Neural cell (in vitro differentiated cells): ENCODE data around the genes RIC1 and DMAC1.

DNA sequence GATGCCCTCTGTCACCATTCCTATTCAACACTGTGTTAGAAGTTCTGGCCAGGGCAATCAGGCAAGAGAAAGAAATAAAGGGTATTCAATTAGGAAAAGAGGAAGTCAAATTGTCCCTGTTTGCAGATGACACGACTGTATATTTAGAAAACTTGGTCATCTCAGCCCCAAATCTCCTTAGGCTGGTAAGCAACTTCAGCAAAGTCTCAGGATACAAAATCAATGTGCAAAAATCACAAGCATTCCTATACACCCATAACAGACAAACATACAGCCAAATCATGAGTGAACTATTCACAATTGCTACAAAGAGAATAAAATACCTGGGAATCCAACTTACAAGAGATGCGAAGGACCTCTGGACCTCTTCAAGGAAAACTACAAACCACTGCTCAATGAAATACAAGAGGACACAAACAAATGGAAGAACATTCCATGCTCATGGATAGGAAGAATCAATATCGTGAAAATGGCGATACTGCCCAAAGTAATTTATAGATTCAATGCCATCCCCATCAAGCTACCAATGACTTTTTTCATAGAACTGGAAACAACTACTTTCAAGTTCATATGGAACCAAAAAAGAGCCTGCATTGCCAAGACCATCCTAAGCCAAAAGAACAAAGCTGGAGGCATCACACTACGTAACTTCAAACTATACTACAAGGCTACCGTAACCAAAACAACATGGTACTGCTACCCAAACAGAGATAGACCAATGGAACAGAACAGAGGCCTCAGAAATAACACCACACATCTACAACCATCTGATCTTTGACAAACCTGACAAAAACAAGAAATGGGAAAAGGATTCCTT lies 80.2 kb downstream of the INSL6 start:
- RAMPAGE, long total RNA = no peak

DNA sequence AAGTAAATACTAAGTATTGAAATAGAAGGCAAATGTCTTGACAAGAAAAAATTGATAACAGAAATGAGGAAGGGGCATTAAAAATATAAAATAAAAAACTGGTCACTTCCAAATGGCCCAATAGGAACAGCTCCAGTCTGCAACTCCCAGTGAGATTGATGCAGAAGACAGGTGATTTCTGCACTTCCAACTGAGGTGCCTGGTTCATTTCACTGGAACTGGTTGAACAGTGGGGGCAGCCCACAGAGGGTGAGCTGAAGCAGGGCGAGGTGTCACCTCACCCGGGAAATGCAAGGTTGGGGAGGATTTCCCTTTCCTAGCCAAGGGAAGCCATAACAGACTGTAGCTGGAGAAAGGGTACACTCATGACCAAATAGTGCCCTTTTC lies 12.9 kb downstream of the RLN1 start:
- RAMPAGE, long total RNA = no peak

DNA sequence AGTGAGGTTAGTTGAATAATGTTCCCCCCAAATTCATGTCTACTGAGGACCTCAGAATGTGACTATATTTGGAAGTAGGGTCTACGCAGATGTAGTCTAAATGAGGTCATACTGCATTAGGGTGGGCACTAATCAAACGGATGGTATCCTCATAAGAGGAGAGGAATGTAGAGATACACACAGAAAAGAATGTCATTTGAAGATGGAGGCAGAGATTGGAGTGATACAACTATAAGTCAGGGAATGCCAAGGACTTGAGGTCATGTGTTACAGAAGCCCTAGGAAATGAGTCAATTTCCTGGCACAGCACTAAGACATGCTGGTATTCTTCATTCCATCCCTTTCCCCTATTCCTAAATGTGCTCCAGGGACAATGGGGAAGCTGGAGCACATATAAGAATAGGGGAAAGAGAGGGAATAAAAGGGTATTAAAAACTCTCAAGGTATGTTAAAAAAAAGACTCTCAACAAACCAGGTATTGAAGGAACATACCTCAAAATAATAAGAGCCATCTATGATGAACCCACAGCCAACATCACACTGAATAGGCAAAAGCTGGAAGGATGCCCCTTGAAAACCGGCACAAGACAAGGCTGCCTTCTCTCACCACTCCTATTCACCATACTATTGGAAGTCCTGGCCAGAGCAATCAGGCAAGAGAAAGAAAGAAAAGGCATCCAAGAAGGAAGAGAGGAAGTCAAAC lies 622 bp upstream of the PDCD1LG2 start:
- RAMPAGE, long total RNA = no peak

DNA sequence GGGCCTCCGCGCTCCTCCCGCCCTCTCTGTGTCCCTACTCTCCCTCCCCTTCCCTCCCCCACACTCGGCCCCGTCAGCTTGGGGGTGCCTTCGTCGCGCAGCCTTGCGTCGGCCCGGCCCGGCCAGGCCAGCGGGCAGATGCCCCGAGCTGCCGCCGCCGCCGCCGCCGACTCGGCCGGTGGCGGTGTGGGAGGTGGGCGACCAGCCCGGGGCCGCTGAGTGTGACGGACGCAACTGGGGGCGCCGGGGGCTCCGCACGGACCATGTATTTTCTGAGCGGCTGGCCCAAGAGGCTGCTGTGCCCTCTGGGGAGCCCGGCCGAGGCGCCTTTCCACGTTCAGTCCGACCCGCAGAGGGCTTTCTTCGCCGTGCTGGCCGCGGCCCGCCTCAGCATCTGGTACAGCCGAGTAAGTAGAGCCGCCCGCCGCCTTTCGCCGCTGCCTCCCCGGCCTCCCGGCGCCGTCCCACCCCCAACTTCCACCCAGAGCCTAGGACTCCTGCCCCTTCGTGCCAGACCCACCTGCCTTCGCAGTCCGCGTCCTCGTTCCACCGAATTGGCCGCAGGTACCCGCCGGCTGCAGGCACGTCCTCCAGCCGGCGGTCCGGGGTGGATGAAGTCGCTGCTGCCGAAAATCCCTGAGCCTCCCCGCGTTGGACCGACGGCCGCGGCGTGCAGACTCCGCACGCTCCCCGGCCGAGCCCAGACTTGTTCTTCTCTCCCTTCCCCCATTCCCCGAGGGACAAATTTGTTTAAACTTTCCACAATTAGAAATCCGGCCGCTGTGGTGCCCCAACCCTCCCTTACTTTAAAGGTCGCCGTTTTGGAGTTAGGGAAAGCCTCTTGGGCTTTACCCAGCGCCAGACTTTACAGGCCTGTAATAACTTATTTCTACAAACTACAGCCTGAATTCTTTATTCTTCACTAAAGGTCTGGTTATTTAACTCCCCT lies at the start of gene RIC1:
Gene RIC1, plus strand, starts transcription at position 61 of the 949 bp plus-strand sequence.
- RAMPAGE, long total RNA = start-site peak on the minus strand centred at position 706 of the sequence, 73 bp wide, 18 and 25 reads in 2 replicates

GRCh38 chr9:5886286-5886589 lies 4.5 kb upstream of the MLANA start:
- RAMPAGE, long total RNA = no peak

DNA sequence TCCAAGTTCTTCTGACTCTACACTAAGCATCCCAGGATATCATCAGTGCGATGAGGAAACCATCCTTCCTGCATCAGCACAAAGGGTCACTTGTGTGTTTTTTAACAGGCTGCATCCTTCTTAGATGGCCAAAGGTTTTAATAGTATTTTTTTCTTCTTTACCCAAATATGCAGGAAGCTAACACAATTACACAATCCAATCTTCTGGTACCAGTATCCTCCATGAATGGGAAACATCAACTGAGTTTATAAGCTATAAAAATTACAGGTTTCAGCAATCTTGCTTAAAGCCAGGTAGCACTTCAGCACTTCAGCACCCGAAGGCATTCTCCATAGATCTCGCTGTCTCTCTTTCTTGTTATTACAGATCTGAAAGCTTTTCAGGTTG lies 8.1 kb downstream of the MLANA start:
- RAMPAGE, long total RNA = no peak

- RAMPAGE, long total RNA = no peak
Observed at GRCh38 chr9:6477495-6477961, 64.5 kb downstream of the UHRF2 start.

- RAMPAGE, long total RNA = no peak
Observed at GRCh38 chr9:6646294-6646654, 745 bp upstream of the GLDC start.

DNA sequence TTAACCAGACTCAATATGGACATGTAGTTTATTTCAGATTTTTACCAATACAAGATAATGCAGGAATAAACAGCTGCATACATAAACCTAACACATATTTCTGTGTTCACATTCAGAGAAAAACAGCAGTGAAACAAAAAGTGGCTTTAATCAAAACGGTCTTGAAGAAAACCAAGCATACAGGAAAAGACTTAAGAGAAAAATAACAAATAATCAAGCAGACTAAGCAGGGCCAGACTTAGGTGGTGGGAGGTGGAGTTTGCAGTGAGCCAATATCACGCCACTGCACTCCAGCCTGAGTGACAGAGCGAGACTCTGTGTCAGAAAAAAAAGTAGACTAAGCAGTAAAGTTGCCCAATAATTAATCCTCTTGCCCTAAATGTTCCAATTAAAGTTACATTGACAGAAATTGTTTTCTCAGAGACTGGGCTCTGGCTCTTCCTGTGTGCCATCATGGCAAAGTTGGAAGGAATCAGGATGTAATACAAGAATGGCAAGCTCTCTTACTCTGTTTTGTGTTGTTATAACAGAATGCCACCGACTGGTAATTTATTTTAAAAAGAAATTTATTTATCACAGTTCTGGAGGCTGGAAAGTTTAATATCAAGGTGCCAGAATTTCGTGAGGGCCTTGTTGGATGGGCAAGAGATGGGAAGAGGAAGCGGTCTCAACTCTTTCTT lies 26.6 kb upstream of the GLDC start:
- RAMPAGE, long total RNA = no peak

- RAMPAGE, long total RNA = no peak
Observed at GRCh38 chr9:6827443-6828183, 69.8 kb downstream of the KDM4C start.

GRCh38 chr9:7103433-7104274 lies 345.9 kb downstream of the KDM4C start:
- RAMPAGE, long total RNA = no peak

DNA sequence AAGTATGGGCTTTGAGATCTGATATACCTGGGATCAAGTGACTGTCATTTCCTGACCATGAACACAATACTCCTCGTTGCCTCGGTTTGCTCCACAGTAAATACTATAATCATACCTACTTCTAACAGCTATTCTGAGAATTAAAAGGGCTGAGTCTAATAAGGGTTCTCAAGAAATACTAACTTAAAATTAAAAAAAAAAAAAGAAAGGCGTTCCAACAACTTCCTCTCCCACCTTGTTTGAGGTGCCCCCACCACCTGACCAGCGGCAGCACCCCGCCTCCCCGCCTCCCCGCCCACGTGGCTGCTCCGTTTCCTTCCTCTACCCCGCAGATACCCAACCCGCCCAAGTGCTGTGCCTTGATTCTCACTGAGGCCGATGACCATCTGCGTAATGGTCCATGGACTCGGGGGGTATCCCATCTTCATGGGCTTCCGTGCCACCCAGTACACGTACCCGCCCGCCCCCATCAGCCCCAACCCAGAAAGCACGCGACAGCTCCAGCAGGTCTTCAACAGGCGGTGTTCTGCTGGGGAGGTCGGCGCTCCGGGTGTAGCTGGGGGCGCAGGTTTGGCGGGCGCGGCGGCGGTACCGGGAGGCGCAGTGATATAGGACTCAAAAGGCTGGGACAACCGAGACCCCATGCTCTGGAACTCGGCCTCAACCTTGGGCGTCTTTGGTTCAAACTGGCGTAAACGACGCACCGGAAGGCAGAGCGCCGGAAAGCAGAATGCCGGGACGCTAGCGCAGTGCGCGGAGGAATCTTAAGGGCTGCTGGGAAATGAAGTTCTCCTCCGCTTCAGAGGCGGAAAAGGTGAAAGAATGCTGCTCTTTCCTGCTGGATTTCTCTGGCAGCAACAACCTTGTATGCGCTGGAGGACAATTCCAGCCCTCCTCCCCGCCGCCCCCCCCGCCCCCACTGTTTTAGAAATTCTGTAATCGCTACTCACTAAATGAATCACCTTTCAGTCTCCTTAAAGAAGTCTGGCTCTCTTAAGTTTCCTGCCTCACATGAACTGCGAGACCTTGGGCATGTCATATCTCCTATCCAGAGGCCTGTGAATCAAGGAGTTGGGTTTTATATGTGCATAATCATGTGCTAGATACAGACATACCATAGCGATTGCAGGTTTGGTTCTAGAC lies at the start of gene DMAC1:
Gene DMAC1, minus strand, starts transcription at position 688 of the 1,143 bp plus-strand sequence.
- RAMPAGE, long total RNA = no peak

DNA sequence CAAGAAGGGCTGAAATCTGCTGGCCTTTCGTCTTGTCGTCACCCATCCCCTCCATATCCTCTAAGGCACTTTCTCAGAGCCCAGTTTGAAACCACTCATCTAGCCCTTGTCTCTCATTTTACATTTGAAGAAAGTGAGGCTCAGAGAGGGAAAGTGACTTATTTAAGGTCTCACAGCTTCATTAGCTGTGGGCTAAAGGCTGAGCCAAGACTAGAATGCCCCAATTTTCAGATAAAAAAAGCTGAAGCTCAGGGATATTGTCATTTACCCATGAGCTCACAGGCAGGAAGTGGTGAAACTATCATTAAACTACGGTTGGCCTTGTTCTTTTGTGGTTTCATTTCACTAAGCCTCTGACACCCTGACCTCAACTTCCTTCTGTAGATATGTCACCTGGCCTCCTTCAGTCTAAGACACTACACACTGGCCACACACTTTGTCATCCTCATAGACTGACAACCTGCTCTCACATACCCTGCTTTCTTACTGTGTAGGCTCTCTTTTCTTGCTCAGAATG lies 176.7 kb upstream of the DMAC1 start:
- RAMPAGE, long total RNA = no peak

DNA sequence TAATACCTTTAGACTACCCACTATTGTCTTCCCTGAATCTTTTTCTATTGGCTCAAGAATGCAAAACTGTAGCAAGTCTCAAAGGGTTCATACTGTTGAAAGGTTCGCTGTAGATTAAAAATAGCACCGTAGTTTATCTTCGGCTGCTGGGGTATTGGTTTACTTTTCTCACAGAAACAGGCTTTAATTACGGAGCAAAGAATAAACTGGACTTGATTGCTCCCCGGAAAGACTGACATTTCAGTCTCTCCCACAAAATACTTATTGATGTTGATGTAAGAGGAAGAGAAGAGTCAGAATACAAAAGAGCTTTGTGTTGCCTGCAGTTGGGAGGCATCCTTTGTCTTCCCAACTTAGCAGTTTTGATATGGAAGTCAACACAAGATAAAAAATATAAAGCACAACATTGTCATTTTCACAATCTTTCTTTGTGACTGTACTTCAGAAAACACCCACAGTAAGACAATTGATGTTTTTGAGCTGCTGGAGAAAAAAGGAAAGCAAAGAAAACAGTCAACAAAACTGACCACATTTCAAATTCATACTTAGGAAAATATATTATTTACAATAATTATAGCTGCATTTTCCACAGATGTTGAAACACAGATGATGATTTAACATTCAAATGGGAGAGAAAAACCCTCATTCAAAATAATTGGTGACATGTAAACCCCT lies 184.0 kb upstream of the DMAC1 start:
- RAMPAGE, long total RNA = no peak

- RAMPAGE, long total RNA = no peak
Observed at GRCh38 chr9:8058243-8058442, 258.6 kb upstream of the DMAC1 start.

DNA sequence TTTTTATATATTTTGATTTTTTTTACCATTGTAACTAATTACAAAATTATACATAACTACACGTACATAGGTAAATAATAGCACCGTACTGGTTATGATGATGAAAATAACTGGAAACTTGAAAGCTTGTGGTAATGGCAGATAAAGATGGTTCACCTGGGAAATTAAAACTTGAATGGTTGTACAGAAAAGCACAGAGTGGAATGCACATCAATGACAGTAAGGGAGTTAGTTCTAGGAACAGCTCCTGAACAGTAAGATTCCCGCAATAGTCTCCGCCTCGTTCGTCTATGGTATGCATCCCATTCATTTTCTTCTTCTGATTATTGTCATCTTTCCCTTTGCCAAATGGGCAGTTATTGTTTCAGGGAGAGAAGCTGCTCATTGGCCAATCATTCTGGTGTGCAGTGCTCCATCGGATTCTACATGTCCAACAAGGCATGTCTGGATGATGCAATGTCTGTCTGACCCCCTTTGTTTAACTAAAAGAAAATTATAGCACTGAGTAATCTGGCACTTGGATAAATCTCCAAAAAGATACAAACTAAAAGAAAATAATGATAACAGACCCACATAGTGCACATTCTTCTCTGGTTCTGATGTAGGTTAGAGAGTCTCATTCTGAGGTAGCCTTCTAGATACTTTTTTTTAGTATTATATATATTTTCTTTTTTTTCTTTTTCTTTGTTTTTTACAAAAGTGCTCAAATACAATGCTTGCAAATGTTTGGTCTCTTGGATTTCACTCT lies 515.6 kb upstream of the DMAC1 start:
- RAMPAGE, long total RNA = no peak

DNA sequence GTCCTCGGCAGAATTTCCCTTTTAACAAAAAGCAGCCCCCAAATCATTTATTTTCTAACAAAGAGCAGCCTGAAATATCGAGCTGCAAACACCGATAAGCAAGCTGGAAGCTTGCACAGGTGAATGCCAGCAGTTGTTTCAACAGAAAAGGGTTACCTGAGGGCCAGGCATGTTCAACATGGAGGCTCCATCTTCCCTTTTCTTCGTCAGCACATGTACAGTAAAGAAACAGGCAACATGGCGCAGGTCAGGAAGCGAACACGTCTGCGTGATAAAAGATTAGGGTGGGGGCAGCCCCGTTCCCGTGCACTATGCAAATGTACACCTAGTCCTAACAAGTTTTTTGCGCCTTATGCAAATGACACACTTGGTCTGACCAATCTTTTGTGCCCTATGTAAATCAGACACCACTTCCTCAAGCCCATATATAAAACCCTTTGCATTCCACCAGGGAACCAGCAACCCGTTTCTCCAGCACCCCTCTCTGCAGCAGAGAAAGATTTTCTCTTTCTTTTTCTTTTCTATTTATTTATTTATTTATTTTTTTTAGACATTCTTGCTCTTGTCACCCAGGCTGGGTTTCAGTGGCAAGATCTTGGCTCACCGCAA lies 452.1 kb upstream of the PTPRD start:
- RAMPAGE, long total RNA = no peak

GRCh38 chr9:12814244-12814946 lies 39.6 kb downstream of the LURAP1L start:
- RAMPAGE, long total RNA = no peak

- RAMPAGE, long total RNA = no peak
Observed at GRCh38 chr9:13168172-13168804, 111.2 kb downstream of the MPDZ start.

GRCh38 chr9:13175649-13176450 lies 103.6 kb downstream of the MPDZ start:
- RAMPAGE, long total RNA = no peak